AG08470 (cell line): ENCODE data around the genes FCMR, FCAMR and YOD1.

GRCh38 chr1:206730516-206730933 is 40.0 kb upstream of the IL19 start:
- RRBS: no CpG with 5 or more reads among the region's 6 CpGs

- RRBS: no CpG with 5 or more reads among the region's 15 CpGs
These were observed 33.5 kb upstream of the IL19 start for GRCh38 chr1:206736876-206737670.

- RRBS: no CpG with 5 or more reads among the region's 4 CpGs
These were observed 29.1 kb upstream of the IL19 start for GRCh38 chr1:206741490-206741871.

GRCh38 chr1:206898370-206898995 is 1.2 kb downstream of the IL24 start:
- RRBS: no CpG with 5 or more reads among the region's 5 CpGs

DNA sequence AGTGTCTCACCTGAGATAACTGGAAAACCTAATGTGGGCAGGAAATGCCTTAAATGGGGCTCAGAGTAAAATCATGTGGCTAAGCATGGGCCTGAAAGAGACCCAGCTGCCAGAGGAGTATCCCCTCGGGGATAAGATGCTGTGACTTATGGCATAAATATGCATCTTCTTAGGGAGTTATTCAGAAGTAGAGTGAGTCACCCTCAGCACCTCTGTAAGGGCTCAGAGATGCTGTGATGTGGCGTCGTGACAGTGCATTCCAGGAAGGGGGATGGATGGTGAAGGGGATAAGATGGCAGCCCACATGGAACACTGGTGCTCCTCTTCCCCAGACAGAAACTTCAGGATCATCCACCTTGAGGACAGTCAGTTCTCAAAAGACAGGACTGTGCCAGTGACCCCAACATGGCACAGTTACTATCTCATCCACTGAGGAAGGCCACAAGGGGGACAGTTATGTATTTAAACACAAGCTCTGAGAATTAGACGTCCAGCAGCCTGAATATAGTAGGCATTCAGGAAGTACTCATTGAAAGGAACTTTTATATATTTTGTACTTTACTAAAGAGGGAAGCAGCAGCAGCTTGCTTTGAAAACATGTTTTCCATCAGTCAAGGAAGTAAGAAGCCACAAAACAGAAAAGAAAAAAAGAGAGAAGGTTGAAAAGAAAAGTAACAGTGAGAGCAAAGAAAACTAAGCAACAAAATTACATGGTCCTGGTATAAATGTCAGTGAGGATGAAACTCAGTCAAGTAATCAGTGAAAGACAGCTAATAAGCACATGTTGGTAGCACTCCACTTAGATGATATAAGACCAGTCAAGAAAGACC is 8.3 kb downstream of the IL24 start:
- RRBS: no CpG with 5 or more reads among the region's 4 CpGs

GRCh38 chr1:206921805-206922399 is at the start of gene FCMR:
Gene FCMR (minus strand): TSS chr1:206921941.
- RRBS: no CpG with 5 or more reads among the region's 8 CpGs

DNA sequence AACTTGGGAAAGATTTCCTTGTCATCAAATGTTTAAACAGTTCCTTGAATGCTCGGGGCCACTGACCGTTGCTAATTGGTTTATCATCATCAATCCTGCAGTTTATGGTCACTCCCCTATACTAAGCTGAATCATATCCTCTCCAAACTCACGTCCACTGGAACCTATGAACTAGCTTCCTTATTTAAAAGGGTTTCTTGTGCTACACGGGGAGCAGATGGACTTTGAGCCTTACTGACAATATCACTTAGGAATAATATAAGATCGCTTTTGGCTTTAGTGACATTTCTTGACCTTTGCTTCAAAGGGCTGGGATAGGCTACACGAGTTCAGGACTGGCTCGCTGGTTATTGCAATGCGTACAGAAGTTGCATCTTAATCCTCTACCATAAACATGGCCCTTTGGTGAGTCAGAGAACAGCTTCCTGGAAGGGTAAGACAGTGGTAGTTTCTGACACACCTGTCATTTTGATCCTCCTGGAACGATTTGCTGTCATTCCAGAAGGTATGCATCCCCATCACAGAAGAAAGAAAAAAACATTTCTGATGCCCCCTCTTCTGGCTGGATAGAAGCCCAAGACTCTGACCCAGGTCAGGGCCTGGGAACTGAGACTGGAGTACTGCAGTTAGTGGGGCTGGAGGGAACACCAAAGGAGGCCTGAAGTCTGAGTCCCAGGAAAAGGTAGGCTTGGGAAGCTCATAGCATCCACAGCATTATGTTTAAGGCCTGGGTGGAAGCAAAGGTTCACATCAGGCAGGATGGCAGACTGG is 5.6 kb upstream of the FCMR start:
- RRBS: no CpG with 5 or more reads among the region's 9 CpGs

DNA sequence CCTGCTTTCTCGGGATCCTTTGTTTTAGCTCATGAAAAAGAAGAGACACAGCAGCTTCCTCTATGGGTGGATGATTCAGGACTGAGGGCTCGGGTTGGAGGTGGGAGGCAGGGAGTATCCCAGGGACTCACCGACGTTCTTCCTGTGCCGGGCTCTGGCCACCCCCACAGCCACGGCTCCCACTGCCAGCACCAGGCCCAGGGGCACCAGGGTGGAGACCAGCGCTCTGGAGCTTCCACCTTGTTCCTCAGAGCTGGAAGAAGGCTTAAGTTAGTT is 10.5 kb upstream of the FCMR start:
- RRBS: no CpG with 5 or more reads among the region's 7 CpGs

- RRBS: no CpG with 5 or more reads among the region's 21 CpGs
These were observed 9.1 kb downstream of the PIGR start for GRCh38 chr1:206936871-206937956.

- RRBS: no CpG with 5 or more reads among the region's 6 CpGs
These were observed at the start of gene FCAMR for GRCh38 chr1:206970127-206970791. Gene FCAMR (minus strand): TSS chr1:206970460.

DNA sequence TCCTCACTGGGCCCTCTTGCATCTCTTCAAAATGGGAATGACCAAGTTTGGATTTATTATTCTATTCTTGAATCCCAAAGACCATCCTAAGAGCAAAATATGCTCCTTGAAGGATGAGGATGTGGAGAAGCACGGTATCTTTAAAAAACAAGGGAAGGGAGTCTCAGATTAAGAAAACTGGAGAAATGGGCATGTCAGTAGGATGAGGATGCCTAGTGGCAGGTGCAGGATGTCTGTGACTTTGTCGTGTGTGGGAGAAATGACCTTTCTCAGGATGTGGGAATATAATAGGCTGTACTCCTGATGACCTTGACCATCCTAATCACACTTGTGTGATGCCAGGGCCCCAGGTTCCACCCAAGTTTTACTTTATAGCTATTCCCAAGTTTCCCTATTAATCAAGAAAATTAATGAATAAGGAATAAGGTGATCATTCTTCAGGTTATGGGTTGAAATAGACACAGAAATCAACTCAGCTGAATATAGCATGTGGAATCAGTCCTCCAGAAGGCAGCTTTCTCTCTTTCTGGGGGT is 12.9 kb downstream of the C1orf116 start:
- RRBS: no CpG with 5 or more reads among the region's 2 CpGs

GRCh38 chr1:207050882-207051936 is at the start of gene YOD1:
Gene YOD1 (minus strand): TSS chr1:207051208.
- RRBS: 7% methylated on average over 8 of the region's 43 CpGs

DNA sequence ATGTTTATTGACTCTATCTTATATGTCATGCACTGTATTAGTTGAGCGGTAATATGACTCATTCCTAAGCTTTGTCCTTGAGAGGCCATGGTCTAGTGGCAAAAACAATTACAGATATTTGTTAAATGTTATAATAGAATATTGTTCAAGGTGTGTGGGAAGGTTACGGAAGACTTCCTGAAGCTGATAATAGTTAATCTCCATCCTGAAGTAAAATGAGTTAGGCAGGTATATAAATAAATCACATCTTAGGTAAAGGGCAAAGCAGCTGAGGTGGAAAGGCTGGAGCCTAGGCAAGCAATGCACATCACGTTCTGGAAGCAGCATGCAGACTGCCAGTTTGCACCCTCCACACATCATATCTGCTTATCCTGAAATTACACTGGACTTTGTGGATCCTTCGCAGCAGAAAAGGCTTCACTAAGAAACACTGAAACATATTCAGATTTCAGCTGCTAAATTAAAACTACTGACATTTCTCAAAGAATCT is 16.4 kb upstream of the CD55 start:
- RRBS: no CpG with 5 or more reads among the region's 4 CpGs

- RRBS: no CpG with 5 or more reads among the region's 5 CpGs
These were observed 2.3 kb downstream of the CD55 start for GRCh38 chr1:207323542-207324394.

- RRBS: no CpG with 5 or more reads among the region's 1 CpG
These were observed 8.6 kb downstream of the CD55 start for GRCh38 chr1:207330106-207330503.

GRCh38 chr1:207335567-207336471 is 14.3 kb downstream of the CD55 start:
- RRBS: no CpG with 5 or more reads among the region's 7 CpGs

- RRBS: no CpG with 5 or more reads among the region's 5 CpGs
These were observed 15.4 kb downstream of the CD55 start for GRCh38 chr1:207336472-207337702.

GRCh38 chr1:207798977-207800054 is 47.5 kb downstream of the CD46 start:
- RRBS: no CpG with 5 or more reads among the region's 11 CpGs

GRCh38 chr1:207801387-207802643 is 50.0 kb downstream of the CD46 start:
- RRBS: no CpG with 5 or more reads among the region's 14 CpGs